Cardiac fibroblast (primary cell): ENCODE measurements around a stretch of chrX.

DNA sequence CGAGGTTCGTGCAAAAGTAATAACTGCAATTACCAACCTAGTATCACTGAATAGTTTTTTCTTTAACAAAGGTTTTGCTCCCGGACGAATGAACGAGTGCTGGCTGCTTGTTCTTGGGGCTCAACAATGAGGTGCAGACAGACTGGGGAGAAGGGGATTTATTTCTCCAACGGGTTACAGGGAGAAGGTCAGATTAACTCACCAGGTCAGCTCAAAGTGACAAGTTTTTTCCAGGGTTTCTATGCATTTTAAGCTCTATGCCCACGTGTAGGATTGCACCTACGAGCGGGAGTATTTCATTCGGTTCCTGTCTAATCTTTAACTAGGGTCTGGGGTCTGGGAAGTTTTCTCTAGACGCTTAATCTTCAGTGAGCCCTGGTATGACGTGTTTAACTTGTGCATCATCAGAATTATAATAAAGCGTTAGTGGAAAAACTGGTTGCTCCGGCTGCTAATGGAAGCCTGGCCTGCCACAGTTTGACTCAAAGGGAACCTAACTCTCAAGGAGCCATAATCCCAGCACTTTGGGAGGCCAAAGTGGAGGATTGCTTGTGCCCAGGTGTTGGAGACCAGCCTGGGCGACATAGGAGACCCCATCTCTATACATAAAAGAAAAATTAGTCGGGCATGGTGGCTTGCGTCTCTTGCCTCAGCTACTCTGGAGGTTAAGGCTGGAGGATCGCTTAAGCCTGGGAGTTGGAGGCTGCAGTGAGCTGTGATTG is 30.3 kb downstream of the ARSD start:
- RRBS, result no CpG with 5 or more reads among the region's 18 CpGs

DNA sequence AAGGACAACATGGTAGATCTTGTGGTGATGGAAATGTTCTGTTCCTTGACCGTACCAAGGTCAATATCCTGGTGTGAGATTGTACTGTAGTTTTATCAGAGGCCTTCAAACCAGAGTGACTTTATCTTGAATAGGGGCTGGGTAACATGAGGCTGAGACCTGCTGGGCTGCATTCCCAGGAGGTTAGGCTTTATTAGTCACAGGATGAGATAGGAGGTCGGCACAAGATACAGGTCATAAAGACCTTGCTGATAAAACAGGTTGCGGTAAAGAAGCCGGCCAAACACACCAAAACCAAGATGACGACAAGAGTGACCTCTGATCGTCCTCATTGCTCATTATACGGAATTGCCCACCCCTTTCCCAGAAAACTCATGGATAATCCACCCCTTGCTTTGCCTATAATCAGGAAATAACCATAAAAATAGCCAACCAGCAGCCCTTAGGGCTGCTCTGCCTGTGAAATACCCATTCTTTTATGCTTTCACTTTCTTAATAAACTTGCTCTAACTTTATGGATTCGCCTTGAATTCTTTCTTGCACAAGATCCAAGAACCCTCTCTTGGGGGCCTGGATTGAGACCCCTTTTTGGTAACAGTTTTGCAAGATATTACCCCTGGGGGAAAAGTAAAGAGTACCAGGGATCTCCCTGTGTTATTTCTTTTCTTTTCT is 123.9 kb upstream of the MXRA5 start:
- RRBS, result no CpG with 5 or more reads among the region's 8 CpGs

- RRBS, result no CpG with 5 or more reads among the region's 6 CpGs
Measured at GRCh38 chrX:3550120-3550417, 163.4 kb downstream of the PRKX start.

- RRBS, result no CpG with 5 or more reads among the region's 3 CpGs
Measured at GRCh38 chrX:3714017-3714218, 469 bp upstream of the PRKX start.

DNA sequence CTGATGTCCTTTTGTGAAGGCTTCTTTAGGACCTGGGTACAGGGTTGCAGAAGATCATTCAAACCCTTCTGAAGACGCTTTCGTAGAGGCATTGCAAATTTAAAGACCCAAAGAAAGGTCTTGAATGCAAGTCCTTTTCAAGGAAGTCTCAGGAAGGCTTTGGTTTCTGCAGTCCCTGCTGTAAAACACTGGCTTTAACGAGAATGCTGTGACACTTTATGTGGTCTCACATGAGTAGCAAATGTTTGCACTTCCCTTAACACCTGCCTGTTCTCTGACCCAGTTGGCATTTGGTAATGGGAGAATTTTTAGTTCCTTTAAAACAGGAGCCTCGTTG is 330.4 kb upstream of the PRKX start:
- RRBS, result no CpG with 5 or more reads among the region's 4 CpGs

- RRBS, result no CpG with 5 or more reads among the region's 5 CpGs
Measured at GRCh38 chrX:6002006-6002544, 226.6 kb downstream of the NLGN4X start.

- RRBS, result 4% methylated on average over 20 of the region's 45 CpGs
Measured at GRCh38 chrX:6225900-6226591, 2.6 kb downstream of the NLGN4X start.

DNA sequence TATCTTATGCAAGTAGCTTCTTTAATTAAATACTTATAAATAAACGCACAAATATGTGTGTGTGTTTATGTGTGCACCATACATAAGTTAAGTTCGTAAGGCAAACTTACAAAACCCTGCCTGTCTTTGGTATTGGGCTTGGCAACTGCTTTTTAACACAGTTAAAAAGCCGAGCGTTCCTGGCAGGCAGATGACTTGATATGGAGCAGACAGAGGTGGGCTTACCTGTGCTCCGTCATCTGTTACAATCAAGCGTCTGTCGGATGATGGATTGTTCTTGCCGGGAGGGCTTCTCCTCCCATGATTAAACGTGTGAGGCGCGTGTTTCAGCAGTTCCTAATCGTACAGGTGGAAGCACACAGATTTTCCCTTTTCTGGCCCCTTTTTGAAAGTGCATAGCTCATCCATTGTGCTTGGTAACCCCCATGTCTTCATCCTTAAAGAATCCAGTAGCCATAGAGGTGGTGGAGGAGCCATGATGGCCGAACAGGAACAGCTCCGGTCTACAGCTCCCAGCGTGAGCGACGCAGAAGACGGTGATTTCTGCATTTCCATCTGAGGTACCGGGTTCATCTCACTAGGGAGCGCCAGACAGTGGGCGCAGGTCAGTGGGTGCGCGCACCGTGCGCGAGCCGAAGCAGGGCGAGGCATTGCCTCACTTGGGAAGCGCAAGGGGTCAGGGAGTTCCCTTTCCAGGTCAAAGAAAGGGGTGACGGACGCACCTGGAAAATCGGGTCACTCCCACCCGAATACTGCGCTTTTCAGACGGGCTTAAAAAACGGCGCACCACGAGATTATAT is 215.3 kb upstream of the STS start:
- RRBS, result no CpG with 5 or more reads among the region's 38 CpGs

GRCh38 chrX:7109890-7110279 is 37.6 kb upstream of the STS start:
- RRBS, result no CpG with 5 or more reads among the region's 4 CpGs

GRCh38 chrX:7110699-7111314 is 36.7 kb upstream of the STS start:
- RRBS, result no CpG with 5 or more reads among the region's 6 CpGs

DNA sequence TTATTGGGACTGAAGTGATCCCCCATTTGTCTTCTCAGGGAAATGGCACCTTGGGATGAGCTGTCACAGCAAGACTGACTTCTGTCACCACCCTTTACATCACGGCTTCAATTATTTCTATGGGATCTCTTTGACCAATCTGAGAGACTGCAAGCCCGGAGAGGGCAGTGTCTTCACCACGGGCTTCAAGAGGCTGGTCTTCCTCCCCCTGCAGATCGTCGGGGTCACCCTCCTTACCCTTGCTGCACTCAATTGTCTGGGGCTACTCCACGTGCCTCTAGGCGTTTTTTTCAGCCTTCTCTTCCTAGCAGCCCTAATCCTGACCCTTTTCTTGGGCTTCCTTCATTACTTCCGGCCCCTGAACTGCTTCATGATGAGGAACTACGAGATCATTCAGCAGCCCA is 111.4 kb upstream of the PUDP start:
- RRBS, result no CpG with 5 or more reads among the region's 9 CpGs

DNA sequence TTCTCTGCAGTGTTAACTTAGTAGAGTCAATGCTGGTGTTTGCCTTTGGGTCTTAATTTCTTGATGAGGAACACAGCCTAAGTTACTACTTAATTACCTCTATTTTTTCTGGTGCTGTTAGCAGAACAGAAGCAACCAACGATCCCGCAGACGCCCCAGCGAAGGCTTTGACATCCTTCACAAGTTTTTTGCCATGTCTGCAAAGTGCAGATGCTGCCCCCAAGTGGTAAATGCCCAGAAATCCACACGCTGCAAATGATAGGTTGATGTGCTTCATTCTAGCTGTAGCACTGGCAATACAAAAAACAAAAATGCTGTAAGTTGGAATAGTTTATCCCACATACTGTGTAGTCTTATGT is 1.4 kb downstream of the PNPLA4 start:
- RRBS, result no CpG with 5 or more reads among the region's 5 CpGs

- RRBS, result no CpG with 5 or more reads among the region's 14 CpGs
Measured at GRCh38 chrX:9033647-9033937, 335 bp downstream of the FAM9B start.

- RRBS, result no CpG with 5 or more reads among the region's 10 CpGs
Measured at GRCh38 chrX:9336642-9337004, 128.2 kb upstream of the TBL1X start.

DNA sequence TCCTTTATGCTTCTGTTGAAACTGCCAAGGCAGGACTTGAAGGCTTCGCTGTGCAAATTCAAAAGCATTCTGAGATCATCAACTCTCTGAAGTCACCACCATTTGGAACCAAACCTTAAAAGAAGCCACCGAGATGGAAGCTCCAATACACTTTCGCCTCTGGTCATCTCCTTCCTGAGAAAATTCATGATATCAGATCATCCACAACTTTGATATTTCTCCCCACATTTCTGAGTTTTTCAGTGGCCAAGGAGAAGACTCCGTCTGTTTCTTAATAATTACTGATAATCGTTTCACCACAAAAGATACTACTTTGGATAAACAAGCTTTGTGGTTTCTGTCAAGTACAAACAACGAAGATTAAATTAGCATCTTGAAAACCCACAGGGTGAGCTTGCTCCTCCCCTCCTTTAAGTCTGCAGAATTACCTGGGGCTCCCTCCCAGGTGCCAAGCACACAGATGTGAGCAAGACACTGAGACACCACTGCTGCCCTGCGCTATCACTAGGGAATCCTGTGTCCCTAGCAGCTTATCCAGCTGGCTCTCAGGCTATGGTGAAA is 125.0 kb upstream of the TBL1X start:
- RRBS, result no CpG with 5 or more reads among the region's 7 CpGs

GRCh38 chrX:9352239-9352751 is 112.6 kb upstream of the TBL1X start:
- RRBS, result no CpG with 5 or more reads among the region's 4 CpGs

- RRBS, result no CpG with 5 or more reads among the region's 5 CpGs
Measured at GRCh38 chrX:9416444-9417092, 48.3 kb upstream of the TBL1X start.

DNA sequence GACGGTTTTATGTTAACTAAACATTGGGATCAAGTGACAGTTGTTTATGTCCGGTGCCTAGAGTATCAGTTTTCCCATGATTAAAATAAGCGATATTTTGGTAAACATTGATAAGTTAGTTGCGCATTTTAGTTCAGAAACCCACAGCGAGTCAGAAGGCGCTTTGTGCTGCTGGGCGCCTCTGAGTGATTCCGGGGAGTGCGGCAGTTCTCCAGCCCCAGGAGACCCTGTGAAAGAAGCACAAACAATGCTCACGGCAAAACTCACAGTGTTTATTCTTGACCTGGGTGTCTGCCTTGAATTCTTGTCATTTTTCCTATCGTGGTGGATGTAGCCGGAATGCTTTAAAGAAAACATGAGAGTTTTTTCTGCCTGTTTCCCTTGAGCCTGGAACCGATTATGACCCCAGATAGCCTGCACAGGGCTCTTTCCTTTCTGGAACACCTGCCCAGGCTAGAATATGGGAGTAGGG is 6.7 kb downstream of the TBL1X start:
- RRBS, result no CpG with 5 or more reads among the region's 13 CpGs

- RRBS, result no CpG with 5 or more reads among the region's 10 CpGs
Measured at GRCh38 chrX:9677029-9677775, 88.4 kb downstream of the GPR143 start.

GRCh38 chrX:9745429-9745804 is 20.2 kb downstream of the GPR143 start:
- RRBS, result no CpG with 5 or more reads among the region's 4 CpGs